Natural killer cell (primary cell): ENCODE results near the genes THRSP, ALG8 and KCTD21.

- PRO-cap = no peak
Observed at GRCh38 chr11:77819786-77820456, 601 bp downstream of the RSF1 start.

DNA sequence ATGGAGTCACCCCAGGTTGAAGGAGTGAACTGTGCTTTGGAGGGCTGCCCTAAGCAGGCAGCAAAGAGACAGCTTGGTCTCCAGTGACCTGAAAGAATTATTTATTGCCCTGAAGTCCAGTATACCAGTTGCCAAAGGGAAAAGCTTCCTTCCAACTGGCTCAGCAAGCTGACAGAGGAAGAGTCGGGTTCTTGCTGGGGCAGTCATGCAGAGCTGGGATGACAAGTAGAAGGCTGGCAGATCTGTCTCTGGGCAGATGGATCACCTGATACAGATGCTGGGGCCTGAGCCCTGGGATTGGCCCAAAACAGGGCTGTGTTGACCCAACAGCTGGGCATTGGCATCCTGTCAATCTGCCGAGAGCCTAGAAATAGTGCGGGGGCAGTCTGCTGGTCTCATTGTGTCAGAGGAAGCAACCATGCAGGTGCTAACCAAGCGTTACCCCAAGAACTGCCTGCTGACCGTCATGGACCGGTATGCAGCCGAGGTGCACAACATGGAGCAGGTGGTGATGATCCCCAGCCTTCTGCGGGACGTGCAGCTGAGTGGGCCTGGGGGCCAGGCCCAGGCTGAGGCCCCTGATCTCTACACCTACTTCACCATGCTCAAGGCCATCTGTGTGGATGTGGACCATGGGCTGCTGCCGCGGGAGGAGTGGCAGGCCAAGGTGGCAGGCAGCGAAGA, at the start of gene THRSP:
THRSP (plus strand) TSS at position 398 of the 684 bp plus-strand sequence.
- PRO-cap = no peak

DNA sequence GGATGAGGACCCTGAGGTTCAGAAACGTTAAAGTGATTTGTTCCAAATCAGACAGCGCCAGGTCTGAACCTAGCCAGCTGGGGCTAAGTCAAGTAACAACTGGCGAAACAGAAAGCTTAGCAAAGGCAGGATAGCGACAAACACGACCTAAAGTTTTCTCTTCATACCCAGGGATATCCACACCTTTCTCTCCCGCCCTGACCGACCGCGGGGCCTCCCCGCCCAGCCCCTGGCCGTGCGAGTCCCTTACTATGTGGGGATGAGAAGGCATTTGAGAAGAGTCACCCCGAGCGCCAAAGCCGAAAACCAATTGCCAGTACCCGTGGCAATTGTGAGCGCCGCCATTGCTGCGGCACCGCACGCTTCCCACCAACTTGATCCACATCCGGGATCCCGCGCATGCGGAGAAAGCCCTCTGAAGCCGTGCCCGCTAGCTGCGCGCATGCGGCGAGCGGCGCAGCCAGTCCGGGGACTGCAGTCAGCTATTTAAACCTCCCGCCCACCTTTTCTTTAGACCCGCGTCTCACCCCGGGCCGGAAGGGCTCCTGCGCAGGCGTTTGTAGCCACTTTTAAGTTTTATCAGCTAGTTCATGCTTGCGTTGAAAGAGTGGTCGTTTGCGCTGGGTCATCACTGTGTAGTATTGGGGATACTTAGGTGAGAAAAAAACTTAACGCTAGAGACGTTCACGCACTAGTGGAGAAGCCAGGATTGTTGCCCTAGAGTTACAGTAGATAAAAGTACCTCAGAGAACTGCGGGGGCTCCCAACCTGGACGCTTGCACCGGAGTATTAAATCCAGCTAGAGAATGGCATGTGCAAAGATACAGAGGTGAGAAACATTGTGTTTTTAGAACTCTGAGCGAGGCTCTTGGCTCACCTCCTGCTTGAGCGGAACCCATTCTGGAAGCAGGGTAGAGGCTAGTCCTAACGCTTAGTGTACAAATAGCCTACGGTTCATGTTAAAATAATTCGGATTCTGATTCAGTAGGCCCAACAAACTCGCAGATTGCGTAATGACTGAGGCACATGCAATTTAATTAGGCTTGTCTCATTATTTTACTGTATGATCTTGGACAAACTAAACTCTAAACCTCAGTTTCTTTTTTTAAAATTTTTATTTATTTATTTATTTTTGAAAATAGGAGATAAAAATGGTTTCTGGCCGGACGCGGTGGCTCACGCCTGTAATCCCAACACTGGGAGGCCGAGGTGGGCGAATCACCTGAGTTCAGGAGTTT, at the start of gene ALG8:
ALG8 (minus strand) TSS at position 383 of the 1,238 bp plus-strand sequence.
- PRO-cap = bidirectional peak, plus-strand start at position 513 of the sequence, minus-strand start at position 346 of the sequence

DNA sequence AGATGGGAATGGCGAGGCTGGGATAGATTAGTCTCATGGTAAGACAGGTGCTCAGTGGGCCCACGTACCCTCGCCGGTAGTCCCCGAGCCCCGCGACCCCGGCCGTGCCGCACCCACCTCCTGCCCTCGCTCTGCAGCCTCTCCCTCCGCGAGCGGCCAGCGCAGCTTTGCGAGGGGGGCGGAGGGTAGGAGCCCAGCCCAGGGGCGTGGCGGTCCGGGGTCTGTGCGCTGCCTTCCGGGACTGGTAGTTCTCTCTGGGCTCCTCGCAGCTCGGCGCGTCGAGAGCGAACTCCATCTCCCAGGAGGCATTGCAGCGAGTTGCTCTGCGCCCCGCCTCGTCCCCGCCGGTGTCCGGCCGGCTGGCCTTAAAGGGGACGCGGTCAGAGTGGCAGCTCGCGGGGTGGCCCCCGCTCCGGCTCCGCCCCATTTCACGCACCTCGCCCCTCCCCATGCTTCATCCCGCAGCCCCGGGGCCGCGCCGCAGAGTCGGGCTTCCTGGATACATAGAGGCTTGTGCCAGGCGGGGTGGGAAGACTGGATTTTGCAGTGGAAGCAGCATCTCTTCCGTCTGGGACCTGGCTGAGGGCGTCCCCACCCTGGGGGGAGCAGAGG, at the start of gene KCTD21:
KCTD21 (minus strand) TSS at position 171 of the 612 bp plus-strand sequence.
- PRO-cap = bidirectional peak, plus-strand start at position 362 of the sequence, minus-strand start at position 142 of the sequence; unidirectional peak, plus-strand start at position 483 of the sequence

DNA sequence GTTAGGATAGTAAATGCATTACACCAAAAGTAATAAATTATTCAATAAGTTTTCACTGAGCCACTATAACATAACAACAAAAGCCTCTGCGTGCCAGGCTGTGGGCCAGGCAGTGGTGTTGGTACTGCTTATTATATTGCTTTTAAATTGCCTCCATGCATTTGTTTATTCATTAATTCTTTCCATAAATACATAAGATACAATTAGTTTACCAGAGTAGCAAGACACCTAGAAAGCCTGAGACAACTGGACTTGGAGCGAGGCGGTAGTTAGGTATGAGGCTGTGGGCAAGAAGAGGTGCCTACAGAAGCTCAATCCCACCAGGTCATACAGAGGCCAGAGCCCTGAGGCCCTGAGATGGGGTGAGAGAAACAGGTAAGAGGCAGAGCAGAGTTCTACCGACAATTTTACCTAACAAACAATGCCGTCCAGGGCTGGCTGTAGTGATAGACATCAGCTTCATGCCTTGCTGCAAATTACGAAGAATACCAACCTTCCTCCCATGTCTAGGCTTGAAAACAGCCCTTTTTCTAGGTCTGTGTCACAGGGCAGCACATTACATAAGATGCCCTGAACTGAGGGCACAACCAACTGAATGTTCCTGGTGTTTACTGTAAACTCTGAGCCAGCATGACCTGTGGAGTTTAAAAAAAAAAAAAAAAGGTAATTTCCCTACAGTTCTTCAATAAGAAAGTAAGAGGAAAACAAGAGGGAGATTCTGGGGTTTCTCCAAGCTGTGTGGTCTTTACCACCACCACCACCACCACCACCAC, 105.9 kb downstream of the GAB2 start:
- PRO-cap = no peak

DNA sequence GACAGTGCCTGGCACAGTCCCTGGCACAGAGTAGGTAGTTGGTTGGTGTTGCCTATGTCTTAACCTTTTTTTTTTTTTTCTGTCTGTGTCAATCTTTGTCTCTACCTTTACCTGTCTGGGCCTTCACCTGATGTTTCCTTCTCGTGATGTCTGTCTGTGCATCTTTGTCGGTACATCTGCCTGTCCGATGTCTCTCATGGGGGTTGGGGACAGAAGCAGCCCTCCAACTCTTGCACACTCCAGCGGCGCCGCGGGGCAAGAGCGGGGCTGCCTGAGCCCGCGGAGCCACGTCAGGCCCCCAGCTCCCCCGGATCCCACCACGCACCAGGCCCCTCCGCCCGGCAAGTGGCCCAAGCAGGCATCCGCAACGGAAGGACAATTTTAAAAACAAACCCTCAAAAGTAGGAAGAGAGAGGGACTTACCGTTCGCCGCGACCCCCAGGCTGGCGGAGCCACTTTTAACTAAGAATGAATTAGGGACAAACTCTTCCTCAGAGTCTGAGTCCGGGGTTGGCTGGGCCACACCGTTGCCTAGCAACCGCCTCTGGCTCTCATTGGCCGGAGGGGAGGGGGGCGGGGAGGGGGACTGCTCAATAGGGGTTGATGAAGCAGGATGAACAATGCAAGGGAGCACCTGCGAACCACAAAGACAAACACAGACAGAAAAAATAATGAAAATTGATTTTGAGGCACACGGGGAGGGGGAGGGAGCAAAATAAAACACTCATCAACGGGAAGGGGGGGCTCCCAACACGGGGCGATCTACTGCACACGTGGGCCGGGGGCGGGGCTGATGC, 387.3 kb upstream of the NARS2 start:
- PRO-cap = no peak

DNA sequence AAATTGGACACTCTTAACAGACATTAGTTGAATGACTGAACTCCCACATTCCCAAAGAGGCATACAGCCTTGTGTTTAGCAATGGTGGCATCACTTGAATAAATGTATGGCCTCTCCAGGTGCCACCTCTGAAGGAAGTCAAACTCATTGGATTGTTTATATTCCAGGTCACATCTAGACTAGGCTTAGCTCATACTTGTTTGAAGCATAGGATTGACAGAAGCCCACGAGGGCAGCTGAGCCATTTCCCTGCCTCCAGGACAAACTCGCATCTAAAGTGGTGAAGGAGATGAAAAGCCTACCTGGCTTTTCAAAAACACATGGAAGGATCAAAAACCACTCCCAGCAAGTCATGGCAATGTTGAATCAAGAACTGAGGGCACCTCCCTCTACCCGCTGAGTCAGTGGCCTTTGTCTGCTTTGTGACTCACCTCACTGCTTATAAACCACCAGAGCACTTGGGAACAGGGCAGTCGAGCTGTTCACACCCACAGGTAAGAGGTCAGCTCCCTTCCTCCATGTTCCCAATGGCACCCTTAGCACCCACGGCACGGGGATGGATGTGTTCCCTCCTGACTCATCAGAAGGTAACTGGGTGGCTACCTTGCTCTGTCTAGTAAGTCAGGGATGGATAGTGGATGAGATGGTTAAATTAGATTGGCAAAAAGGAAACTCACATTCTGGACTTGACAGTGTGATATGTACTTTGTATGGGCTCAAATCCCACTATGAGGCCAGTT, 21.8 kb downstream of the TENM4 start:
- PRO-cap = no peak

DNA sequence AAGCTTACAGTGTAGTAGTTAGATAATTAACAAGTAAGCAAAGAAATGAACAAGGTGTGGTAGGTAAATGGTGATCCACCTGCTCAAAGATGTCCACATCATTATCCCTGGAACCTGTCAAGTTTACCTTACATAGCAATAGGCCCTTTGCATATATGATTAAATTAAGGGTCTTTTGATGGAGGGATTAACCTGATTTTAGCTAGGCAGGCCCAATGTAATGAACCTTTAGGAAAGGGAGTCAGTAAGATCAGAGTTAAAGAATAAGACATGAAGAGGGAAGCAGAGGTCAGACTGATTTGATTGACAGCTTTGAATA, 56.0 kb upstream of the TENM4 start:
- PRO-cap = no peak

DNA sequence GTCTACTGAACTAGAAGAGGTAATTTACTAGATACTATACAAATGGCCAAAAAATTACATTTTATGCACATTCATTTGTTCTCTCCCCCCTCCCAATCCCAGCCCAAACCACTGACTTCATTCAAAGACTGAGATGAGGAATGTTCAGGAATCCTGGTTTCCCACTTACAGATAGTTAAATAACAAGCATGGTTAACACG, 1387.8 kb upstream of the TENM4 start:
- PRO-cap = unidirectional peak, minus-strand start at position 92 of the sequence

DNA sequence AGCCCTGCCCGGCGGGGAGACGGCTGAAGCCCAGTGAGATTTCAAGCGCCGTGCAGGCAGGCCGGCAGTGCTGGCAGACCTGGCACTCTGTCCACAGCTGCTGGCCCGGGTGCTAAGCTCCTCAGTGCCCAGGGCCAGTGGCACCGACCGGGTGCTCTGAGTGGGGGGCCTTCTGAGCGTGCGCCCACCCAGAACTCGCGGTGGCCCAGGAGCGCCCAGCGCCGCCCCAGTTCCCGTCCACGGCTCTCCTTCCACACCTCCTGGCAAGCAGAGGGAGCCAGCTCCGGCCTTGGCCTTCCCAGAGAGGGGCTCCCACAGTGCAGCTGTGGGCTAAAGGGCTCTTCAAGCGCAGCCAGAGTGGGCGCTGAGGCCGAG, 989.0 kb downstream of the FAM181B start:
- PRO-cap = no peak

DNA sequence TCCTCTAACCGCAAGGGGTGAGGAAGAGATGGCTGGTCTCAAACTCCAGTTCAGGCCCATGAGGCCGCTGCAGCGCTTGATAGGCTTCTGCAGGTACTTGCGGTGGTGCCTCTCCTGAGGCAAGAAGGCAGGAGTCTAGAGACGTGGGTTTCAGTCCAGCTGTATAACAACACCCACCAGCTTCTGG, 292 bp upstream of the FAM181B start:
- PRO-cap = no peak

DNA sequence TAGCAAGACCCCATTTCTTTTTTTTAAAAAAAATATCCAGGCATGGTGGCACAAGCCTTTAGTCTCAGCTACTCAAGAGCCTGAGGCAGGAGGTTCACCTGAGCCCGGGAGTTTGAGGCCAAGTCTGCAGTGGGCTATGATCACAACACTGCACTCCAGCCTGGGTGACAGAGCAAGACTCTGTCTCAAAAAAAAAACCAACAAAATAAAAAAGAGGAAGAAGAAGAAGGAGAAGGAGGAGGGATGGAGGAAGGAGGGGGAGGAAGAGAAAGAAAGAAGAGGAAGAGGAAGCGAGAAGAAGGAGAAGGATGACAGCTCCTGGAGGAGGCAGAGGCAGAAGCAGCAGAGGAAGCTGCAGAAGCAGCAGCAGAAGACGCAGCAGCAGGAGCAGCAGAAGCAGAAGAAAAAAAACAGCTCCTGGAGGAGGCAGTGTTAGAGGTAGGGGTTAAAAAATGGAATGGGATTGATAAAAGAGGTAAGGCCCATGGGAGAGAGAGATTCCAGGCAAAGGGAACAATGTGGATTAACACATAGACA, 11.0 kb downstream of the PRCP start:
- PRO-cap = no peak

DNA sequence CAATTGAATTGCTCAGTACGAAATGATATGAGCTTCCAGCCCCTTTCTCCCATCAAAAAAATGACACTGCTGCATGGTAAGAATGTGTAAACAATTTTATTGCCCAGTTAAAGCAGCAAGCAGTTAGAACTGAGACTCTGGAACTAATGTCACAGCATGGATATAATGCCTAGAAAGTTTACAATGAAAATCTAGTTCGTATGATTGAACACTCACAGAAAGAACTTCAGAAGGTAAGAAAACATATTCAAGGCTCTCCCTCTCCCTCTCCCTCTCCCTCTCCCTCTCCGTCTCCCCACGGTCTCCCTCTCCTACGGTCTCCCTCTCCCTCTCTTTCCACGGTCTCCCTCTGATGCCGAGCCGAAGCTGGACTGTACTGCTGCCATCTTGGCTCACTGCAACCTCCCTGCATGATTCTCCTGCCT, 24.6 kb upstream of the PCF11 start:
- PRO-cap = no peak

GRCh38 chr11:83158654-83159351, 1.9 kb downstream of the PCF11 start:
- PRO-cap = no peak

- PRO-cap = no peak
Observed at GRCh38 chr11:83162971-83164141, 6.4 kb downstream of the PCF11 start.

- PRO-cap = no peak
Observed at GRCh38 chr11:83168072-83168686, 11.2 kb downstream of the PCF11 start.

GRCh38 chr11:83195038-83195572, 1.6 kb downstream of the ANKRD42 start:
- PRO-cap = no peak

GRCh38 chr11:83411256-83411638, 125.1 kb upstream of the CCDC90B start:
- PRO-cap = no peak

- PRO-cap = no peak
Observed at GRCh38 chr11:83706564-83706948, 420.4 kb upstream of the CCDC90B start.

DNA sequence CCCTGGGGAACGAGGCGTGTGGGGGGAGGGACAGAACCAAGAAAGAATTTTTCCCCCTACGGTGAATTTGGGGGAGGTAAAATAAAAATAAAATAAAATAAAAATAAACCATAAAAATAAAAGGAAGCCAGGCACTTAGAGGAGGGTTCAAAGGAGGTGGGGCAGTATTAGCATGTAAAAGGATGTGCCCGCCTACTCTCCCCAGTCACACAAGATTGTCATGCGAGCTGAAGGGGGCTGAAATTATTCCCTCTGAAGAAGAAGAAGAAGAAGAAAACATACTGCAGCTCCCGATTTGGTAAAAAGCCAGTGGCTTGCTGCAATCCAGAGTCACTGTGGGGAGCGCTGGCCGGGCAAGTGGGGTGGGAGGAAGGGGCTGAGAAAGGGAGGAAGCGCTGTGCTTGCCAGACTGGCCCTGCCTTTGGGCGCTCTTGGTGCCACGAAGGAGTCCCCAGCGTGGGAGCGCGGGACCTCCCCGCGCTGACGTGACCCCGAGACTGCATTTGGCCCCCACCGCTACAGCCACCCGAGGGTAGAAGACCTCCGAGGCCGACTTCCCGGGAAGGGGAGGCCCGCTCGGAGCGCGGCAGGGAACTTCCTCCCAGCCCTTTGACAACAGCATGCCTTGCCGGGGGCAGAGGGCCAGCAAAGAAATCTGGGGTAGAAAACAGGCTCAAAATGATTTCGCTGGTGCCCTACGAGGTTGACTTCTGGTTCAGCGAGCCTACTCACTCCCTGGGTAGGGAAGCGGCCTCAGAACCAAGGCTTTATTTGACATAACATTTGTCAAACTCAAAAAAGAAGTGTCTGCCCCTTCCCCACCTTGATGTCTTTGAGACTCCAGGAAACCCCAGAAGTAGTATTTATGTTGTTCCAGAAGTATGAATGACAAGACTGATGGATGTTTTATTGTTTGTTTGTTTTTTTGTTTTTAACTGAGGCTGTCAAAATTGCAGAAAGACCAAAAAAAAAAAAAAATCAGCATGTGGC, 906.3 kb downstream of the DLG2 start:
- PRO-cap = no peak